Right atrium auricular region (tissue), 2 donors: ENCODE data around the gene SPAG6.

DNA sequence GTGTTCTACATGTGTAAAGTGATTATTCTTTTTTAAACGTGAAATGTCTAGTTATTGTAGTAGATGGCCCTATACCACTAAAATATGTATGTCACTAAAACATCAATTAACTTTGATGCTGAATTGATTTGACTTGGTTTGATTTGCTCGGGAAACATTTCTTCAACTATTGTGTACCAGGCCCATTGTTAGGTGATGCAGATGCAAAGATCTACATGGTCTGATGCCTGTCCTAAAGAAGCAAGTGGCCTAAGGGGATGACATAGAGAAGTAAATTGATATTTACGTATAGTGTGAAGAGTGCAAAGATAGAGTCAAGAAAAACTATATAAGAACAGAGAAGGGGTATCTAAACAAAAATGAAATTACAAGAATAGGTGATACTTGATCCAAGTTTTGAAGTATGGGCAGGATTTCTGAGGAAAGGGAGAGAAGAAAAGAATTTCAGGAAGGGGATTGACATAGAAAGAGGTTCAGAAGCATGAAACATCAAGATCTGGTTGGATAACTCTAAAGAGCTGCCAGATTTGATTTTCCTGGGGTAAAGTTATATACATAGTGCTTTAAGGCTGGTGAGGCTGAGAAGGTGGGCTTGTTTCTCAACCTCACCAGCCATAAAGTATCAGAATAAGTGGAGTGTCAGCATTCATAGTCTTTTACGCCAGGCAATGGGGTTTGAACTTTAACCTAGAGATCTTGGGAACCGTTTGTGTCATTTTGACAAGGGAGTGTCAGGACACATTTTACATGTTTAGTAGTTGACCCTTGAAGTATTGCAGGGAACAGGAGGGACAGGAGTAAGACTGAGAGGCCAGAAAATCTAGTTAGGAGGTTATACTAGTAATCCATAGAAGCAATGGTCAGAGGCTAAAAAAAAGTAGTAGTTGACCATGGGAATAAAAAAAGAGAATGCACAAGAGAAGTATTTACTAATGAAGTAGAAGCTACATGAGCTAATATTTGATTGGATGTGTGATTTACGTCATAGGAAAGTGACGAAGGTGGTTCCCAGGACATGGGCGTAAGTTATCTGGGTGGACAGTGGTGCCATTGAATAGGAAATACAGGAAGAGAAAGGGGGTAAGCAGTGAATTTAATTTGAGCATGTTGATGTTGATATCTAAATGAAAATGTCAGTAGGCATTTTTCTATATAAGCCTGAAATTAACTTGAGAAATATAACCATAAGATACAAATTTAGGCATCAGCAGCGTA is 411.2 kb downstream of the PLXDC2 start:
- PRO-cap: no peak
- RAMPAGE, long total RNA, 2 experiments: no peak in any of the 2 experiments

DNA sequence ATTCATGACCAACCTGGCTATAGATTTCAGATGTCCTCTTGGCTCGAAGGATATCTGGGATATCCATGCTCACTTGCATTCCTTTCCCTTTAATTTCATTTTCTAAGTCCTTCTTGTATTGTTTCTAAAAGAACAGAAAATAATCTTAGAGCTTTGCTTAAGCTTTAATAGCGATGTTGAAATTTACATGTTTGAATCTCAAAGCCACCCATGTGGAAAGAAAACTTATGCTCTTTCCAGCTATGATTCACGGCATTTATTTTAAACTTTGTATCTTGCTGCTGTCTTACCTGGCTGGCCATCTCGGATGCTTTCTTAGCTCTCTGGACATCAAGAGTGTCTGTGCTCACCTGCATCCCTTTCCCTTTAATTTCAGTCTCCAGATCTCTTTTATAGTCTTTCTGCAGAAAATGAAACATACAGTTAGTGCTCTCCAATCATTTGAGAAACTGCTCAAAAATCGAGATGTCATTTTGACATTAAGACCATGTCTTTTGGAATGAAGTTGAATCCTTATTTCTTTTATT is 65.9 kb downstream of the NEBL start:
- PRO-cap: no peak
- RAMPAGE, long total RNA, 2 experiments: no peak in any of the 2 experiments

DNA sequence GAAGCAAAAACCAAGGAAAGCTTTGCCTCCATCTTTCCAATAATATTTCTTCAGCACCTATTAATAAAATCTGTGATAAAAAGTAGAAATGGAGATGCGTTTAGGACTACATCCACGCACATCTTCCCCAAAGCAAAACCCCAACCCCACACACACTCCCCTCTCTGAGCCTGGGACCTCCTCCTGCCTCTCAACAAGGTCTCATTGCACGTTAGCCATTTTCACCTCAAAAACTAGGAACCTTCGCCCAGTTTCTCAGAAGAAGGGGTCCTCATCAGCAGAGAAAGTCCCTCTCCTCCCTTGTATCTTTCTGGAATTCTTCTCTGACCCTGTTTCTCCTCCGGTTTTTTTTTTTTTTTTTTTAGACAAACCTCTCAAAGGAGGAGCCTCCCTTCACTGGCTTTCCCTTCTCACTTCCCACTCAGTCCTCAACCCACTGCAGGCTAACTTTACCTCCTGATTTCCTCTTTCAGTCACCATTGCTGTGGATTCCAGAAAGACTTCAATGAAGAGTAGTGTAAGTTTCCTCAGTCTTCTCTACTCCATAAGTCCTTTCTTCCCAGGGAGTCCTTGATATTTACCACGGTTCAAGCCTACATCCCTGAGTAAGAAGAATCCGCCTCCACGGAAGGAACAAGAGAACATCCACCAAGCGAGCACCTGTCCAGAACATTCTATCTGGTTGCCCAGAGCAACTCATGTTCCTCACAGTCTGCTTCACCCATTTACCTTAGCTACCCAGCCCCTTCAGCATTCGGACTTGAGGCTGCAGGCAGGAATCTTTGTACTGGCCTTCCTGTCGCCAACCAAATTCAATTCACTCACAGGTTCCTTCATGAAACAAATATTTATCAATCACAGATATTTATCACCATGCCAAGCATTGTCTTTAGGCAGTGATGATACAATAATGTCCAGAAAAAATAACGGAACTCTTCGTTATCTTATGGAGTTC is 250.2 kb upstream of the NEBL start:
- PRO-cap: no peak
- RAMPAGE, long total RNA, 2 experiments: no peak in any of the 2 experiments

DNA sequence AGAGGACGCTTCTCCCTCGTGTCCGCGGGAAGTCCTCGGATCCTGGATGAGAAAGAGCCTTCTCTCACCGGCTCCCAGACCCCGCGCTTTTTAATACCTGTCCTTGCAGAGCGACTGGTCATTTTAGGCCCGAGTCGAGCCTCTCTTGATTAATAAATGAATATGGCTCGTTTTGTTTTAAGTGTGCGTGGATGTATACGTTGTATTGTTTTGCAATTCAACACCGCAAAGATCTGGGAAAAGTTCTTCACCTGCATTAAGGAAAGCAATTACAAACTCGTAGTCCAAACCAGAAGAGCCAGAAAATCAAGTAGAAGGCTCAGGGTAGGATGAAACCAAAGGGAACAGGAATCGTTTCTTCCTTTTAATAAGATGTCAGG is 277.6 kb upstream of the NEBL start:
- PRO-cap: no peak
- RAMPAGE, long total RNA, 2 experiments: no peak in any of the 2 experiments

DNA sequence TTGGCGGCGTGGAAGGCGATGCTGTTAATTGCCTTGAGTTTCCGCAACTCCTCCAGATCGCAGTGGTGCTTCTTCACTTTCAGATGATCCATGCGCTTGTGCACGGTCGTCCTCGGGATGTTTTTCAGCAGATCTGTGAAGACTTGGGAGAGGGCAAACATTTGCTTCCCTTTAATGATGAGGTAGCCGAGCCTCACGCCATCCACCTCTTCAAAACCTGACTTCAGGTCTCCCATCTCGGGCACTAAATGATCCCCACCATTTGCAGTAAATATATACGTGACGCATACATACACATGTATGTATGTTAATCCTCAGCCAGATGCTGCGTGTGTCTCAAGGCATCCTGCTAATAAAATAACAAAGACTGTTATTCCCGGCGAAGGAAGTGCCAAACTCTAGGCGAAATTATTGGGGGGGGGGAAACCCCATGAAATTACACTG is 7.9 kb downstream of the SKIDA1 start:
- PRO-cap: no peak
- RAMPAGE, long total RNA, 2 experiments: no peak in any of the 2 experiments

GRCh38 chr10:21652180-21652922 is 118.3 kb downstream of the MLLT10 start:
- PRO-cap: no peak
- RAMPAGE, long total RNA, 2 experiments: no peak in any of the 2 experiments

DNA sequence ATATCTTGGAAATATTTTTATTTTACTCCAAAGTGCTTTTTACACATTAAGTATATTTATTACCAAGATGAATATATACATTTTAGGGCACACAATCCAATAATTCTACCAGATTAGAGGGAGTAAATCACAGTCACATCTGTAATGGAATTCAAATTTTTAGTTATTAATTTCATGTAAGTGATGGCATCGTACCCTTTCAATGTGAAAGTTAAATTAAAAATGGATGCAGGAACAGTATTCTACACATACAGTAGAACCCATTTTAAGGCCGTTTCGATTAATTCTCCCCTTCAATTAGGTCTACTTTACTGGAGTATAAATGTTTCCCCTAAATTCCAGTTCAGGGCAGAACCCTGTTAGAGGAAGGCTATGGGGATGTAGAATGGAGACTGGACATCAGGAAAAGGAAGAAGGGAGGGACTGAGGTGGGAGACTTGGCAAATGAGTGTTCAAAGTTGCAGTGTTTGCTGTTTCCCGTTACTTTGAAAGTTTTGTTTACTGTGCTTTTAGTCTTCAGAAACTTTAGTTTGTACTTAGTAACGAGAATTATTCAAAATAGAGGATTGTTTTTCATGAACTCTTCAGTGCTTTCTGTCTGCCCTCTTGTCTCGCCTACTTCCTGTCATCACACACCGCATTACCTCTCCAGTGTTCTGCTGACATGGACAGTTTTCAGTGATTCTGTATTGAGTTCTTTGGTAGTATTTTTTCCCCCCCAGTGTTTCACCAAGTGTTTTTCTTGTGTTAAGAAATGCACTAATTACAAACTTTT is 206.7 kb downstream of the MLLT10 start:
- PRO-cap: no peak
- RAMPAGE, long total RNA, 2 experiments: no peak in any of the 2 experiments

GRCh38 chr10:22228750-22230214 is 11.5 kb upstream of the EBLN1 start:
- PRO-cap: bidirectional peak, plus-strand start at chr10:22229190, minus-strand start at chr10:22229089; bidirectional peak, plus-strand start at chr10:22229474, minus-strand start at chr10:22229471; unidirectional peak, minus-strand start at chr10:22229588
- RAMPAGE, long total RNA, 2 experiments: no peak in any of the 2 experiments

DNA sequence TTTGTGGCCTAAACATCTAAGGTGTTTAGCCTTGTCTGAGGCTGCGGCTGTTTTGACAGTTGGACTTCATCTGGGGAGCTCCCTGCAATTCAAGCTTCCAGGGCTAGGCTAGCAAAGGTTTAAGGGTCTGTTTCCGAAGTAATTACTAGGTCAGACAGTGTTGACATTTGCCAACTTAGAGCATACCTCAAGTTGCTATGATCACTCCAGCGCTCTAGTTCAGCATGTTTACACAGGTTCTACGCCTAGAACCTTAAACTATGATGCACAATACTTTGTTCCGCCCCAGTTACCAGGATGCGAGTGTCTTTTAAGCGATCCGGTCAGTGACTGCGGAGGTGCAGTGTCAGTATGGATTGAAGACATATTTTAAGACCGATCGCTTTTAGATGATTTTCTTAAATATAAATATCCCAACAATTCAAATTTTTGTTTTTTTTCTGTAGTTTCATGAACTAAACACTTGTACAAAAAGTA is 693 bp downstream of the COMMD3 start:
- PRO-cap: unidirectional peak, minus-strand start at position 332 of the sequence
- RAMPAGE, long total RNA, 2 experiments: no peak in any of the 2 experiments

GRCh38 chr10:22321692-22322427 is 961 bp downstream of the BMI1 start:
- PRO-cap: unidirectional peak, minus-strand start at chr10:22321871
- RAMPAGE, long total RNA, 2 experiments: no peak in any of the 2 experiments

- PRO-cap: no peak
- RAMPAGE, long total RNA, 2 experiments: no peak in any of the 2 experiments
Measured at GRCh38 chr10:22345065-22345840, at the start of gene SPAG6. TSS of gene SPAG6 (plus strand) at chr10:22345496.

- PRO-cap: no peak
- RAMPAGE, long total RNA, 2 experiments: no peak in any of the 2 experiments
Measured at GRCh38 chr10:22613026-22613402, 101.4 kb downstream of the PIP4K2A start.

- PRO-cap: no peak
- RAMPAGE, long total RNA, 2 experiments: no peak in any of the 2 experiments
Measured at GRCh38 chr10:22629778-22630209, 84.6 kb downstream of the PIP4K2A start.

DNA sequence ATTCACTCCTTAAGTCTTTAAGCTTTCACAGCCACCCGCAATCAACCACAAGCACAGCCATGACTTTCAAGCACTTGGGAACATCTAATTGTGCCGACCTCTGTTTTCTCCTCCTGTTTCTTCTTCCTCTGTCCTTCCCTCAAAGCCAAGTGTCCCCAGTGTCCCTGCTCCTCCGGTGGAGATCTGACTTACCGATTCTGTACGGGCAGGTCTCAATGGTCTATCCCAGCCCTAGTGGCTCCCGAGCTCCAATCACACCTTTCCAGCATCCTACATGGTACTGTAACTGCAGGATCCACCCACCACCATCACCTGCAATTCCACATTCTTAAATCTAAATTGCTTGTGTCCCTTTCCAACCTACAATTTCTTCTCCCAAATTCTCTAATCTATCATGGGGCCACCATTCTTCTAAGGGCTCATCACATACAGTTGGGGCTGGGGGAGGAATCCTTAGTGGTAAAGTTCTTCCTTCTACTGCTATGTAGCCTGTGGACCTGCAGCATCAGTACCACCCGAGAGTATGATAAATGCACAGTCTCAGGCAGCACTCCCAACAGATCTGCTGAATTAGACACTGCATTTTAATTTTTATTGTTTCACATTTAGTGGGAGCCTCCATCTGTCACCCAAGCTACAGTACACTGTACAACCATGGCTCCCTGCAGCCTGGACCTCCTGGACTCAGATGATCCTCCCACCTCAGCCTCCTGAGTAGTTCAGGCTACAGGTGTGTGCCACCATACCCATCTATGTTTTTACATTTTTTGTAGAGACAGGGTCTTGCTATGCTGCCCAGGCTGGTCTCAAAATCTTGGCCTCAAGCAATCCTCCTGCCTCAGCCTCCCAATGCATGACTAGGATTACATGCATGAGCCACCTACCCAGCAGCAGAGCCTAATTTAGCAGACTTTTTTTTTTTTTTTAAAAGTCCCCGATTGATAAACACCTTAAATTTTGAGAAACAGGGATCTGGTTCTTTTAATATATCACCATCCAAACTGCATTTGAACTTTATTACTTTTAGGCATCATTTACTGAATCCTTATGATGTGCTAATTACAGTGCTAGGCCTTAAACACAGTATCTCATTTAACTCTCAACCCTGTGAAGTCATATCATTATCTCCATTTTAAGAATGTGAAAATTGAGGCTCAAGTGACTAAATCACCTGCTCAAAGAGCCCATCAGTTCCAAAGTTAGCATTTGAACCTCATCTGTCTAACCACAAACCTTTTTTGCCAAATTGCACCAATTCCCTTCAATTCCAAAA is 5.7 kb downstream of the PIP4K2A start:
- PRO-cap: no peak
- RAMPAGE, long total RNA, 2 experiments: no peak in any of the 2 experiments

GRCh38 chr10:22715274-22715620 is 869 bp upstream of the PIP4K2A start:
- PRO-cap: no peak
- RAMPAGE, long total RNA, 2 experiments: no peak in any of the 2 experiments

- PRO-cap: no peak
- RAMPAGE, long total RNA, 2 experiments: no peak in any of the 2 experiments
Measured at GRCh38 chr10:23065417-23065851, 29.9 kb upstream of the MSRB2 start.

DNA sequence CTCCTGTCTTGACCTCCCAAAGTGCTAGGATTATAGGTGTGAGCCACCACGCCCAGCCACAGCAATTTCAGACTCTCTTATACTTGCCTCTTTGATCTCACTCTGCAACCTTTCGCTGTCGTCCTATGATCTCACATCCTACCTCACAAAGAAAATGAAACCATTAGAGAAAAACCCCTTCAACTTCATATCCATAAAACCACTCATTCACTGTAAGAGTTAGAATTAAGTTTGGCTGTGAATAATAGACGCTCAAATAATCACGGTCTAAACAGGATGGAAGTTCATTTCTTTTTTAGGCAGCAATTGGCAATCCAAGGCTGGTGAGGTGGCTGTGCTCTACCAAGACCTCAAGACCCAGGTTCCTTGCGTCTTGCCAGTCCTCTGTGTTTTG is 19.0 kb upstream of the C10orf67 start:
- PRO-cap: no peak
- RAMPAGE, long total RNA, 2 experiments: no peak in any of the 2 experiments

GRCh38 chr10:23439604-23439863 is 659 bp downstream of the OTUD1 start:
- PRO-cap: no peak
- RAMPAGE, long total RNA, 2 experiments: no peak in any of the 2 experiments

GRCh38 chr10:24034656-24035149 is 174.2 kb upstream of the KIAA1217 start:
- PRO-cap: no peak
- RAMPAGE, long total RNA, 2 experiments: no peak in any of the 2 experiments

DNA sequence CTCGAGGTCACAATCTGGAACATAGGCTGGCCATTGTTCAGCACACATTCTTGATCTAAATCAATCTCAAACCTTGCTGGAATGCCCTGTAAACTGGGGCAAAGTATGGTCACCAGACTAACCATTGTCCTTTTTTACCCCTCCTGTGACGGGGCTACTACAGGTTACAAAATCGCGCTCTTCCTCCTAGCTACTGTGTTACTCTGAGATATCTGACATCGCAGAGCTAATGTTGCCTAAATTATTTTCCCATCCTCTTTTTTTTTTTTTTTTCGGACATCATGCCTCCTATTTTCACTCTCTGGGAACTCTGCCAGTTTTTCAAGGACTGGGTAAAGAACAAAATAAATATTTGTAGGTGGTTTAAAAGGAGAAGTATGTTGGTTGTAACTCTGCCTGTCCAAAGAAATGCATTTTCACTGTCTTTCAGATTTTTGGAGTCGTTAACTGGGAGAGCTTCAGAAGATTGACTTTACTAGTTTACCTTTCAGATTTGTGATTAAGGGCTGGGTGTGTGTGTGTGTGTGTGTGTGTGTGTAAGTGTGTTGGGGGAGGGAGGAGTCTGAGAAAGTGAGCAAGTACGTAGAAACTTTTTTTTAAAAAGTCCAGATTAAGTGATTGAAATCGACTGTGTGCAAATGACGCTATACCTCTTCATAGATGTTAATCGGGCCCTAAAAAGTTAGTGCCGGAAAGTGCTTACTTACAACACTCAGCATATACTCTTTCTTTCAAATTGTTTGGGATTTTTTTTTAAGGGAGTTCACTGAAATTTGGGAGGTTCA is 881 bp upstream of the KIAA1217 start:
- PRO-cap: bidirectional peak, plus-strand start at position 206 of the sequence, minus-strand start outside the sequence
- RAMPAGE, long total RNA, 2 experiments: no peak in any of the 2 experiments